ENCODE measurements around the genes KIF21A, SLC2A13 and PDZRN4.

- PRO-cap: no peak
CAGE:
- cytosol, long polyA minus RNA: no peak
- cytosol, long polyA plus RNA: no peak
- long polyA plus RNA: no peak
- nucleus, long polyA minus RNA: no peak
- nucleus, long polyA plus RNA: no peak
Observed at GRCh38 chr12:32893449-32893898, 3.1 kb downstream of the PKP2 start.

- PRO-cap: no peak
CAGE:
- cytosol, long polyA minus RNA: no peak
- cytosol, long polyA plus RNA: no peak
- long polyA plus RNA: no peak
- nucleus, long polyA minus RNA: no peak
- nucleus, long polyA plus RNA: no peak
Observed at GRCh38 chr12:34348711-34349196, 326.5 kb downstream of the ALG10 start.

GRCh38 chr12:38153961-38154422 is 162.6 kb upstream of the ALG10B start:
- PRO-cap: no peak
CAGE:
- cytosol, long polyA minus RNA: no peak
- cytosol, long polyA plus RNA: no peak
- long polyA plus RNA: no peak
- nucleus, long polyA minus RNA: no peak
- nucleus, long polyA plus RNA: no peak

- PRO-cap: no peak
CAGE:
- cytosol, long polyA minus RNA: no peak
- cytosol, long polyA plus RNA: no peak
- long polyA plus RNA: no peak
- nucleus, long polyA minus RNA: no peak
- nucleus, long polyA plus RNA: no peak
Observed at GRCh38 chr12:38317180-38317619, 626 bp downstream of the ALG10B start.

- PRO-cap: no peak
CAGE:
- cytosol, long polyA minus RNA: no peak
- cytosol, long polyA plus RNA: no peak
- long polyA plus RNA: no peak
- nucleus, long polyA minus RNA: no peak
- nucleus, long polyA plus RNA: no peak
Observed at GRCh38 chr12:38892297-38892590, 13.1 kb downstream of the CPNE8 start.

DNA sequence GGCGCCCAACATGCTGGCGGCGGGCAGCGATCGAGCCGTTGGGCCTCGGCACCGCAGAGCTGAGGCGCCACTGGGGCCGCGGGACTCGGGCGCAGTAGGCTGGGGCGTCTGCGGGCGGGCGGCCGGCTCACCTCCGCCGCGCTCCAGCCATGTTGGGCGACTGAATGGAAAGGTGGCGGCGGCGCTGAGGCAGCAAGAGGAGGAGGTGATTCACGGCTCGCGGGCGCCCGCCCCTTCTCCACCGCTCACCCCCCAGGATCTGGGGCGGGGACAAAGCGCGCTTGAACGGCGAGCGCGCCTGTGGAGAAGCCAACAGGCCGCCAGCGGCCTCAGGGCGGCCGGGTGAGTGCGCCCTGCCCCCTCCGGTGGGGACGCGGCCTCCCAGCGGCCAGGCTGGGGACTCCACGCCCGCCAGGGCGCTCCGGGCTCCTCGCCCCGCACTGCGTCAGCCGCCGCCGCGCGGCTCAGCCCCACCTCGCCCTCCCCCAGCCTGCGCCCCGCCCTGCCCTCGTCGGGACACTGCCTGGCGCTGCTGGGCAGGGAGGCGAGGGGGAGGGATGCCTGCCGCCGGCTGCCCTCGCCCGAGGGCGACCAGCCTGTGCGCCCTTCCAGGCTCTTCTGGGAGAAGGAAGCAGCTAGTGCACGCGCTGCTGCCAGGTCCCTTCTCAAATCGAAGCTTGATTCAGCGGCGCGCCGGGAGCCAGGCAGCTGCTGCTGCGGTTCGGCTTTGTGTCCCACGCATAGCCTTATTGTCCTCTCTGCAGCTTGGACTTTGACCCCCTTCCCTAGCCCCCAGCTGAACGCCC is at the start of gene KIF21A:
Gene KIF21A, minus strand, starts transcription at position 162 of the 806 bp plus-strand sequence.
- PRO-cap: bidirectional peak, plus-strand start at position 273 of the sequence, minus-strand start at position 162 of the sequence; bidirectional peak, plus-strand start at position 517 of the sequence, minus-strand start at position 331 of the sequence; bidirectional peak, plus-strand start at position 680 of the sequence, minus-strand start at position 620 of the sequence
CAGE:
- cytosol, long polyA minus RNA: no peak
- cytosol, long polyA plus RNA: no peak
- long polyA plus RNA: no peak
- nucleus, long polyA minus RNA: start-site peak on the minus strand centred at position 303 of the sequence, 282 bp wide, 81 reads
- nucleus, long polyA plus RNA: no peak

DNA sequence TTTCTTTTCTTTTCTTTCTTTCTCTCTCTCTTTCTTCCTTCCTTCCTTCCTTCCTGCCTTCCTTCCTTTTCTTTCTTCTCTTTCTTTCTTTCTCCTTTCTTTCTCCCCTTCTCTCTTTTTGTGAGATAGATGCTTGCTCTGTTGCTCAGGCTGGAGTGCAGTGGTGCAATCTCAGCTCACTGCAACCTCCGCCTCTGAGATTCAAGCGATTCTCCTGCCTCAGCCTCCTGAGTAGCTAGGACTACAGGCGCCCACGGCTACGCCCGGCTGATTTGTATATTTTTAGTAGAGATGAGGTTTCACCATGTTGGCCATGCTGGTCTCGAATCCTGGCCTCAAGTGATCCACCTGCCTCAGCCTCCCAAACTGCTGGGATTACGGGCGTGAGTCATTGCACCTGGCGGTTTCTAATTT is 186.4 kb downstream of the C12orf40 start:
- PRO-cap: no peak
CAGE:
- cytosol, long polyA minus RNA: no peak
- cytosol, long polyA plus RNA: no peak
- long polyA plus RNA: no peak
- nucleus, long polyA minus RNA: no peak
- nucleus, long polyA plus RNA: no peak

- PRO-cap: no peak
CAGE:
- cytosol, long polyA minus RNA: no peak
- cytosol, long polyA plus RNA: no peak
- long polyA plus RNA: no peak
- nucleus, long polyA minus RNA: no peak
- nucleus, long polyA plus RNA: no peak
Observed at GRCh38 chr12:39839073-39839581, 213.1 kb downstream of the C12orf40 start.

GRCh38 chr12:40073963-40074540 is 31.8 kb downstream of the SLC2A13 start:
- PRO-cap: no peak
CAGE:
- cytosol, long polyA minus RNA: no peak
- cytosol, long polyA plus RNA: no peak
- long polyA plus RNA: no peak
- nucleus, long polyA minus RNA: no peak
- nucleus, long polyA plus RNA: no peak

- PRO-cap: no peak
CAGE:
- cytosol, long polyA minus RNA: no peak
- cytosol, long polyA plus RNA: no peak
- long polyA plus RNA: no peak
- nucleus, long polyA minus RNA: no peak
- nucleus, long polyA plus RNA: no peak
Observed at GRCh38 chr12:40104661-40105388, 1.1 kb downstream of the SLC2A13 start.

DNA sequence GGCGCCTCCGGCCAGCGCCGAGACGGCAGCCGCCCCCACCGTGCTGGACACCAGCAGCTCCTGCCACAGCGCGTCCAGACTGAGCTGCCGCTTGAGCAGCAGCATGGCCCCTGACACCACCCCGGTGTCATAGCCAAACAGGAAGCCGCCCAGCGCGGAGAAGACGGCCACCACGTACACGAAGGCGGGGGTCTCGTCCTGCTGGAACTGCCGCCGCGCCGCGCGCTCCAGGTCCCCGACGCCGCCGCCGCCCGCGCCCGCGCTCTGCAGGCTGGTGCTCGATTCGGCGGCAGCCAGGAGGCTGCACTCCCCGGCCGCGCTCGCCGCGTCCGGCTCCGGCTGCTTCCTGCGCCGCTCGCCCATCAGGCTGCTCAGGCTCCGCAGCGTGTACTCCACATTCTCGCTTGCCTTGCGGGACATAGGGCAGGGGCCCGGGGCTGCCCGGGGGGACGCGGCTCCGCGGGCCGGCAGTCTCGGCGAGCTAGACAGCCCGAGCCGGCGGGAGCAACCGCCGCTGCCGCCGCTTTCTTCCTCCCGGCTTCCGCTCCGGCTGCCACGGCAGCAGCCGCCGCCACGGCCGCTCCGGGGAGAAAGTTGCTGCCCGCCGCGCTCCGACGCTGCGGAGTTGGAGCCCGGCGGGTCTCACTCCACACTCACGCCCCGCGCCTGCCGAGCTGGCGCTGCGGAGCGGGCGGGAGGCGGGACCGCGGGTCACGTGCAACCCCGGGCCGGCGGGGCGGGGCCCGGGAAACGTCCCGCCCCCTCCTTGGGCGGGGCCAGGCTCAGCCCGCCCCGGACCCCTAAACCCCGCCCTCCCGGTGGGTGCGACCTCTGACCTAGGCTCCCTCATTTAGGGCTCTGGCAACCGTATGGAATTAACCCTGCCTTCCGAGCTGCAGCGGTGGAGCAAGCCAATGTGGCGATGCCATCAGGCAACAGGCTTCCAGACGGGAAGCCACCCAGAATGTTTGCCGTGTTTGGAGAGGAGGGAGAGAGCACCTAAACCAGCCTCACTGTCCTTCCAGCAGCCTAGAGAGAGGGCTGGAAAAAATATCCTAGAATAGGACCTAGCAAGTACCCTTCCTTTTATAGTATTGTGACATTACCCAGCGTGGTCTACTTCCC is at the start of gene SLC2A13:
Gene SLC2A13, minus strand, starts transcription at position 693 of the 1,125 bp plus-strand sequence.
- PRO-cap: bidirectional peak, plus-strand start at position 77 of the sequence, minus-strand start at position 81 of the sequence; bidirectional peak, plus-strand start at position 306 of the sequence, minus-strand start at position 273 of the sequence; unidirectional peak, minus-strand start at position 668 of the sequence; unidirectional peak, minus-strand start at position 814 of the sequence
CAGE:
- cytosol, long polyA minus RNA: no peak
- cytosol, long polyA plus RNA: no peak
- long polyA plus RNA: no peak
- nucleus, long polyA minus RNA: start-site peak on the minus strand centred at position 677 of the sequence, 47 bp wide, 282 reads
- nucleus, long polyA plus RNA: no peak

- PRO-cap: no peak
CAGE:
- cytosol, long polyA minus RNA: no peak
- cytosol, long polyA plus RNA: no peak
- long polyA plus RNA: no peak
- nucleus, long polyA minus RNA: no peak
- nucleus, long polyA plus RNA: no peak
Observed at GRCh38 chr12:40209116-40209315, 15.8 kb upstream of the LRRK2 start.

GRCh38 chr12:40243390-40243726 is 18.6 kb downstream of the LRRK2 start:
- PRO-cap: no peak
CAGE:
- cytosol, long polyA minus RNA: no peak
- cytosol, long polyA plus RNA: no peak
- long polyA plus RNA: no peak
- nucleus, long polyA minus RNA: no peak
- nucleus, long polyA plus RNA: no peak

- PRO-cap: no peak
CAGE:
- cytosol, long polyA minus RNA: no peak
- cytosol, long polyA plus RNA: no peak
- long polyA plus RNA: no peak
- nucleus, long polyA minus RNA: no peak
- nucleus, long polyA plus RNA: no peak
Observed at GRCh38 chr12:40321897-40322555, 97.2 kb downstream of the LRRK2 start.

DNA sequence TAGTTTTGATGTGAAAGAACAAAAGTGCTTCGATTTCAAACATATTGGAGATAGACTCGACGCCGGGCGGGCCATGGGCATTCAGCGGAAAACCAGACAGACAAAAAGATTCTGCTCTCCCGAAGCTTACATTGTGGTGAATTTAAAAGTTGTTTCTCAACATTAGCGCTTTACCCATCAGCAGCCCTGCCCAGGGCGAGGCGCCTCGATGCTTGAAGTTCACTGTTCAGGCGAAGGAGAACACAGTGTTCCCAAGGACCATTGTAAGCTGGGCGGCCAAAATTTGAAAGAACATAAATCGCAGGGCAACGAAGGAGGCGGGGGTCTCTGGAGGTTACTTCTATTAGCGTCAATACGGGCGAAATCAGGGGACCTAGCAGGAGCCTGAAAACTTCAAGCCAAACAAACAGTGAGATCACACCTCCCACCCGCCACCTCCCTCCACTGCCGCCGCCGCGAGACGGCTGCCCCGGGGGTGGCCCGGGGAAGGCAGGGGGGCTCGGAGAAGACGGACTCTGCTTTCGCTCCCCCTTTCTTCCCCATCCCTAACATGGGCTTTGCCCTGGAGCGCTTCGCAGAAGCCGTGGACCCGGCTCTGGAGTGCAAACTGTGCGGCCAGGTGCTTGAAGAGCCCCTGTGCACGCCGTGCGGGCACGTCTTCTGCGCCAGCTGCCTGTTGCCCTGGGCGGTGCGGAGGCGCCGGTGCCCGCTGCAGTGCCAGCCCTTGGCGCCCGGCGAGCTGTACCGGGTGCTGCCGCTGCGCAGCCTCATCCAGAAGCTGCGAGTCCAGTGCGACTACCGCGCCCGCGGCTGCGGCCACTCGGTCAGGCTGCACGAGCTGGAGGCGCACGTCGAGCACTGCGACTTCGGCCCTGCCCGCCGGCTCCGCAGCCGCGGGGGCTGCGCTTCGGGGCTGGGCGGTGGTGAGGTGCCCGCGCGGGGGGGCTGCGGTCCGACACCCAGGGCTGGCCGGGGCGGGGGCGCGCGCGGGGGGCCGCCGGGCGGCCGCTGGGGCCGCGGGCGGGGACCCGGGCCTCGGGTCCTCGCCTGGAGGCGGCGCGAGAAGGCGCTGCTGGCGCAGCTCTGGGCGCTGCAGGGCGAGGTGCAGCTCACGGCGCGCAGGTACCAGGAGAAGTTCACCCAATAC is at the start of gene PDZRN4:
Gene PDZRN4, plus strand, starts transcription at position 415 of the 1,147 bp plus-strand sequence.
- PRO-cap: no peak
CAGE:
- cytosol, long polyA minus RNA: no peak
- cytosol, long polyA plus RNA: no peak
- long polyA plus RNA: no peak
- nucleus, long polyA minus RNA: no peak
- nucleus, long polyA plus RNA: no peak

DNA sequence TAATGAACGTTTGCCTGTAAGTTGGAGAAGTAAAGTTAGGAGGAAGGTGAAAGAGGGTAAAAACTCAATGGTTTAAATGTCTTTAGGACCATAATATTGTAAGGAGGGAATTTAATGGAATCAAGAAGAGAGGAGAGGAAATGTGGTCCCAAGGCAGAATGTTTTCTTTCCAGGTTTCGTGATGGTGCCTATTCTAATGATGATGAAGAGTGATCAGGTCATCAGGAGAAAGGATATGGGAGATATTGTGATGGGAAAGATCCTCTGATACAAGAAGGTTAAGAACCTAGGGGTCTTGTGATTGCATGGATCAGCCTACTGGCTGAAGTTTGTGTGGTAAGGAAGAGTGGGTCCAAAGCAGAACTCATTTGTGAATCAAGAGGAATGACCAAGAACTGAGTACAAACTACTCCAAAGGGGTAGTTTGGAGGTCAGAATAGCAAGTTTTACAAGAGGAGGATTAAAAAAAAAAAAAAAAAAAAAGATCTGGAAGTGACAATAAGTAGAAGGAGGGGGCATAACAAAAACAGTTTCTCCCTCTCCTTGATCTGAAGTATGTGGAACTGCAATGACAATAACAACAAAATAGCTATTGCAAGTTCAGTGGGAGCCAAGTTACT is 144.3 kb downstream of the PDZRN4 start:
- PRO-cap: no peak
CAGE:
- cytosol, long polyA minus RNA: no peak
- cytosol, long polyA plus RNA: no peak
- long polyA plus RNA: no peak
- nucleus, long polyA minus RNA: no peak
- nucleus, long polyA plus RNA: no peak

GRCh38 chr12:41521709-41522594 is 333.8 kb downstream of the PDZRN4 start:
- PRO-cap: bidirectional peak, plus-strand start at chr12:41522171, minus-strand start at chr12:41521975
CAGE:
- cytosol, long polyA minus RNA: no peak
- cytosol, long polyA plus RNA: no peak
- long polyA plus RNA: no peak
- nucleus, long polyA minus RNA: no peak
- nucleus, long polyA plus RNA: no peak

DNA sequence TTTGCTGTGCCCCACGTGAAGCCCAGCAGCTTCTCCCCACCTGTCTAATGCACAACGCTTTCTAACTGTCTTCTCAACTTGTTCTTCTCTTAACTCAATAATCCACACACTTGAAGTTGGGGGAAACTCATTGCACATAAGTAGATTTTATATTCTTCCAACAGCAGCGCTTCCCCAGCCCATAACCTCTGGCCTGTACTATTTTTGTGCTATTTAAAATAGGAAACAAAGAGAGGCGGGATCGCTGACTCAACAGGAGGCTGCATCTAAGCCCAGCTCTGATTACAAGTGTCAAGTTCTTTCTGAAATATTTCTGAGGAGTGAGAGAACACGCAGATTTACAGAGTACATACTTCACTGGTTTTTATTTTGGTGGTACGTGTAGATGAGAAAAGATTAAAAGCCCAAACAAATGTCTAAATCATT is 226.6 kb downstream of the GXYLT1 start:
- PRO-cap: no peak
CAGE:
- cytosol, long polyA minus RNA: no peak
- cytosol, long polyA plus RNA: no peak
- long polyA plus RNA: no peak
- nucleus, long polyA minus RNA: no peak
- nucleus, long polyA plus RNA: no peak

GRCh38 chr12:42024141-42024491 is 120.6 kb downstream of the GXYLT1 start:
- PRO-cap: unidirectional peak, minus-strand start at chr12:42024241; unidirectional peak, minus-strand start at chr12:42024300
CAGE:
- cytosol, long polyA minus RNA: no peak
- cytosol, long polyA plus RNA: no peak
- long polyA plus RNA: no peak
- nucleus, long polyA minus RNA: no peak
- nucleus, long polyA plus RNA: no peak

GRCh38 chr12:42326333-42327425 is 712 bp downstream of the PPHLN1 start:
- PRO-cap: no peak
CAGE:
- cytosol, long polyA minus RNA: no peak
- cytosol, long polyA plus RNA: no peak
- long polyA plus RNA: no peak
- nucleus, long polyA minus RNA: no peak
- nucleus, long polyA plus RNA: no peak

Measured in endothelial cell of umbilical vein (primary cell).